CMK (cell line): ENCODE measurements around a stretch of chr1.

DNA sequence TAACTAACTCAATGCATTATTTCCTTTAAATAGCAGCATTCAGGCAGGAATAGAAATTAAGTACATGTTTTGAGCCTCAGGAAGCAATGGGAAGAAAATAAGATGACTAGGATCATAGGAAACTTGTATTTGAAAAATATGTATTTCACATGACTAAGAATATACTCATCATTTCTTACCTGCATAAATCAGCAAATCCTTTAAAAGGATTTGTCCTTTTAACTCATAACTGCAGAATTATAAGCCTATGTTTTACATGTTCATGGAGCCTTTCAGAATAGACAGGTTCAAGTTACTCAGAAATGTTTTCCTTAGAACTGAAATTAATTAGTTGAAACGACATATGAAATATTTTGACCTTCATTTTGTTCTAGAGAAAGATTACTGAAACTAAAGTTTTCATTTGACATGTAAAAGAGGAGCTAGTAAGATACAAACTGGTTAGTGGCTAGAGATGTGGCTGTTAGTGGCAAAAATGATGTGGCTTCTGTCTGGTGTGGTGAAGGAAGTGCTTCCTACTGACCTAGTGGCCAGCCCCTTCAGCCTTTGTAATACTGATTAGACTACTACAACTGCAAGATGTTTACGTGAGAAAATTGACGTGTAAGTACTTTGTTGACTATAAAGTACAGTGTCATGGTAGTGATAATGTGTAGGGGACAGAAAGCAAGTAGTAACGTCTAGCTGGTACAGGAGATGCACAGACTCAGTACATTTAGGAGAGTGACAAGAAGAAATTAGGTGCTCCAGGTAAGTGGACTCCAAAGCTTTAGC lies 54.8 kb downstream of the PACC1 start:
- RRBS: no CpG with 5 or more reads among the region's 4 CpGs

- RRBS: no CpG with 5 or more reads among the region's 7 CpGs
Measured at GRCh38 chr1:212605917-212606457, 2.6 kb upstream of the ATF3 start.

DNA sequence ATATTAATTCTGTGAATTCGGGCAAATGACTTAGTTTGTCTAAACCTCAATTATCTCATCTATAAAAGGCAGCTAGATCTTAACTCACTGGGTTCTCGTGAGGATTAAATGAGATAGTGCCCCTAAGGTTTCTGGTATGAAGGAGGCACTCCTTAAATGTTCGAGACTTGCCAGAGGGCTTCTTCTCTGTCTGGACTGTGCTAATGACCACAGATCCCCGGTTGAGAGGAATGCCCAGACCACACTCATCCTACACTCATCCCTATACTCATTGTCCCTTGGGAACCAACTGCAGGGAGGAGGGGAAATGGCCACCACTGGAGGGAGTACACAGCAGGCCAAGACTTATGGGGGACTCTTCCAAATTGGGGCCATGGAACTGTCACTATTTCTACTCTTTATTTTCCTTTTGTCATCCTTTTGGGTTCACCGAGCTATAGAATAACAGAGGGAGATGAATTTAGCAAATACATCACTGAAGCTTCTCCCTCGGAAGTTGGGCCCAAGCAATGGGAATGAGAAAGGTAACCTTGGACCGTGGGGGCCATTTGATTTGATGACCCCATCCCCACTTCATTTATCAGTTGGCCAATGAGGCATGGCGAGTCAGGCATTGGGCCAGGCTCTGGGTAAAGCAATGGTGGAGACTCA lies 5.0 kb downstream of the ATF3 start:
- RRBS: no CpG with 5 or more reads among the region's 8 CpGs

- RRBS: no CpG with 5 or more reads among the region's 9 CpGs
Measured at GRCh38 chr1:212619270-212619845, 4.9 kb upstream of the GARIN4 start.

DNA sequence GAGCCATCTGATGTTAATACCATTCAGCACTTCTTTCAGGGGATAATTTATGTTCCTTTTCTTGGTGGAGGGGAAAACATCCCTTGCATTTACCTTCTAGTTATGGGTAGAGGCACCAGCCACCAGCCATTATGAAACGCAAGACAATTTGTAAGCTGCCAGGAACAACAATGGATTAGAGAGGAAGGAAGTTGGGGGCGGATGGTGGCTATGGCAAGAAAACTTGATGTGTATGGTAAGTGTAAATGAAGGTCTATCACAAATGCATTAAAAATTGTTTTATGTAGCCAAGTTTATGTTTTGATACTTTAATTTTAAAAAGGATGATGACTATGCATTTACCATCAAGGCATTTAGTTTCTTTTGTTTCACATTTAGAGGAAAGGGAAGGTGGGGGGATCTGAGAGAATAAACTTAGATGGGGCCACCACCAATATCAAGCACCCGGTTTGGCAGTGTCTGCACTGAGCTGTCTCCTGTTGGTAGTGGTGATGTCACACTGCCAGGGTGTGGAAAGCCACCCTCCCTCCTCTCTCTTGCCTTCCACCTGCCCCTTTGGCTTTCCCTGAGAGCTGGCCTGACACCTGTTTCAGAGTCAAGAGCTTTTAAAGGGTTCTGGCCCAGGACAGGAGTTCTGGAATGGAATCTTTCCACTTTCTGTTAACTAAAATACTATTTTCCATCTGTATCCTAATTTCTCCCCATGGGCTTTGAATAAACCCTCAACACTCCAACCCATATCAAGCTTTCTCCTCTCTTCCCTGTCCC lies 2.5 kb upstream of the GARIN4 start:
- RRBS: no CpG with 5 or more reads among the region's 3 CpGs

DNA sequence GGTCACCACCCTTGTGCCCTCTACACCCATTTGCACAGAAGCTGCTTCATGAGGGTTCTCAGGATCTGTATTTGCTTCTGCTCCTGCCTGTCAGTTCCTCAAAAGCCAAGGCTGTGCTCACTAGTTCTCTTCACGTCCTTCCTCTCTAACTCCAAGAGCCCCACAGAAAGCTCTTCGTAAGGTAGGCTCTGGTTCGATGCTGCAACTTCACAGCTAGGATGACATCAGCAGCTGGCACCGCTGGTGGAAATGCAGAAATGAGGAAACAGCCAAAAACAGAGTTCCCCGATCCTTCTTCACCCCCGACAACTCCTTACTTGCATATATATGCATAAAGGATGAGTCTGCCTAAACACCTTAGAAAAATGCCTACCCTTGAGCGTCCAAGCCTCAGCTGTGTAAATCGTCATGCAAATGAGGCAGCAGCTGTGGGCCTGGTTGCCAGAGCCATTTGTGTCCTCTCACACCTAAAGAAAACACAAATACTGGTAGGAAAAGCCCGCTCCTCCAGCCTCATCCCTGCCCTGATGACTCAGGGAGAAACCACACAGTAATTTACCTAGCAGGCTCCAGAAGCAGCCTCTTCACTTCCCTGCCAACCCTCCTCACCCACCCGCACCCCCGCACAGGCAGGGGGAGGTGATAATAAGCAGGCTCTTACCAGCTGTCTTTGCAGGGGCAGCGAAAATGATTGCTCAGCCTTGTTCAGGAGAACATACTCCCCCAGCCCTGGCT lies 28.2 kb downstream of the BATF3 start:
- RRBS: no CpG with 5 or more reads among the region's 12 CpGs

DNA sequence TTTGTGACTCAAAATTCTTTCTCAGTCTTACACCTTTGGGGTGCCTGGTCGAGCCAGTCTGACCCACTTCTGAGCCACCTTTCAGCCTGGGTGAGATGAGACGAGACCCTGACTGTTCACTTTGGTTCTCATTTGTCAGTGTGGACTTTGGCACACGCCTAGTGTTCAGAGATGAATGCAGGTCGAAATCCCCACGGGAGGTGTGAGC lies 8.0 kb downstream of the BATF3 start:
- RRBS: no CpG with 5 or more reads among the region's 5 CpGs

DNA sequence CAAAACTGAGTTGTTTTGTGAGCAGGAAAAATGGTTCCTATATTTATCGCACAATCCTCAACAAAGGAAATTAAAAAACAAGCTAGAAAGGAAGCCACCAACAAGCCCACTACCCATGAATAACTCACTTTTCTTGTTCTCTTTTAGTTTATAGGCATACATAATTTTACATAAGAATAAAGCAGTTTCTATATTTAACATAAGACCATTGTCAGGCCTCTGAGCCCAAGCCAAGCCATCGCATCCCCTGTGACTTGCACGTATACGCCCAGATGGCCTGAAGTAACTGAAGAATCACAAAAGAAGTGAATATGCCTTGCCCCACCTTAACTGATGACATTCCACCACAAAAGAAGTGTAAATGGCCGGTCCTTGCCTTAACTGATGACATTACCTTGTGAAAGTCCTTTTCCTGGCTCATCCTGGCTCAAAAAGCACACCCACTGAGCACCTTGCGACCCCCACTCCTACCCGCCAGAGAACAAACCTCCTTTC lies 40.5 kb upstream of the VASH2 start:
- RRBS: no CpG with 5 or more reads among the region's 7 CpGs

- RRBS: no CpG with 5 or more reads among the region's 9 CpGs
Measured at GRCh38 chr1:213045307-213045817, 5.7 kb upstream of the RPS6KC1 start.

DNA sequence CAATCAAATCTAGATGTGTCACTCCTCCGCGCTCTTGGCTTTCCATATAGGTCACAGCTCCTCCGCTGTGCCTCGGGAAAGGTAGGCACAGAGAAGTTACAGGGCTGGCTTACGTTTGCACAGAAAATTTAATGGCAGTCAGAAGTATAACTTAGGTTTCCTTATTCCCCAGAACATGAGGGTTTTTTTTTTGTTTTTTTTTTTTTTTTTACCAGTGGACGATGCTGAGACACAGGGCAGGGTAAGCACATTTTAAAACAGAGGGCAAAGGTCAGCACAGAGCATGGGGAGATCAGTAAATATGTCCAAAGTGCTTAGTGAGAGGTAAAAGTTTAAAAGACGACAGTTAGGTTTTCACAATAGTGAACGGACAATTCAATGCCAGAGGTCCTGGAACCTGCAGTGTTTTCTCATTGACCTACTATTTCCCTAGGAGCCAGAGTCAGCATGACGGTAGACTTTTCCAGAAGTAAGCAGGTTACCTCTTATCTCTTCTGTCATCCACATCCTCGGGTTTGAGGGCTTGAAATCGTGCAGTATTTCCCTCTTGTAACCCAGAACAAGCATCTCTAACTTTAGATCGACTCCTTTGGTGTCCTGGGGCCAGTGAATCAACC lies 258.9 kb upstream of the PROX1 start:
- RRBS: no CpG with 5 or more reads among the region's 12 CpGs

- RRBS: no CpG with 5 or more reads among the region's 8 CpGs
Measured at GRCh38 chr1:213984268-213984911, 3.4 kb upstream of the PROX1 start.

DNA sequence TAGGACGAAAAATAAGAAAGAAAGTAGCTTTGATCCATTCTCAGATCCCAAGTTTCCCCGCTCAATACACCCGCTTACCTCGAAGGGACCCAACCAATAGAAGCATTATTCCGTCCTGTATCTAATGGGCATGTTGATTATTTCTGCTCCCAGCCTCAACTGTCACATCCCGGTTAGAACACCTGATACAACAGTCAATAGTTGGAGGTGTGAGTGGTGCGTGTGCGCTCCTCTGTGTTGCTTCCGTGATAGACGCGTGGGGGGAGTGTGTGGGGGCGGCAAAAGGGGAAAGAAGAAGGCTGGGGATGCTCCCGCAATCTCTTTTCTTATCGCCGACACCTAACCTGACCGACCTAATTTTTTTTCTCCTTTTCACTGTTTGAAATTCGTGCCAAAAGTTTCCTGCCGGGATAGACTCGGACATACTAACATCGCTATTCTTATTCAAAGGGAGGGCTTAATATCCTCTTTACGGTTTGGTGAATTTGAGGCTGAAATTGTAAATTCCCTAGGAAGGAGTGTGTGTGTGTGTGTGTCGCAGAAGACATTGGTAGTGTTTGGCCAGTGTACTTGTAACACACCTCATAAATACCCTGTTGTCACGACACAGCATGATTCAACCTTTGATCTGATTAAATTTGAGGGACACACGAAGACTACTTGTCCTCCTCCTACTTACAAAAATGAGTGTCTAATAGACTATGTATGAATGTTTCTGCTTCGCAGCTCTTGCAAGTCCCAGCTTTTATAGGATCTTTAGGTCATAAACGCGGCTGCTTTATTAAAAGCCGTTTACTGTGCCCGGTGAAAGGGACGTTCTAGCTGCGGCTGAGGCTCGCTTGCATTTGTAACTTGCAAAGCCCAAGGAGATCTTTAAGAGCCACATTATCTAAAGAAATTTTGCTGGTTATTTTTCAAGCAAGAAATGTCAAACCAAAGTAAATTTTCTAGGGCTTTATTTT lies 1.5 kb upstream of the PROX1 start:
- RRBS: no CpG with 5 or more reads among the region's 32 CpGs

DNA sequence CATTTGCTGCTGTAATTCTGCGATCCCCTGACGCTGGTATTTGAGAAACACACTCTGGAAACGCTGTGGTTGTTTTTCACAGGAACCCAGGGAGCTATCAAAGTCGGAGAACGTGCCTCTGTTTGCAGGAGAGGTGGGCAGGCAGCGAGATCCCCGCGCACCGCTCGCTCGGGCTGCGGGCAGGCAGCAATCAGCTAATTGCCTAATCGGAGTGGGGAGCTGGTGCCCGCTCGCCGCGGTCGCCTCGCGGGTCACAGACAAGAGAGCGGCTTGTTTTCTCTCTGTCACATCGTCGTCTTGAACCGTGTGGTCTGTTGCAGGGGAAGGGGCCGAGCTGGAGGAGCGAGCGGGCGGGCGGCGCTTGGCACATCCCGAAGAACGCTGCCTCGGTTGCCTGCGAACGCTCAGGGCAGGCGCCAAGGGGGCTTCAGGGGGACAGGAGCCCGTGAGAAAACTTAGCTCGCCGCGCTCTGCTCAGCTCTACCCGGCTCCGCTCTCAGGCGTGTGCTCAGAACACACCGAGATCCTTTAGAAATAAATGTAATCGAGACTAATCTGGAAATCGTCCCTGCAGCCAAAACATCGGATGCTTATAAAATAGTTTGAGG lies 93.7 kb upstream of the SMYD2 start:
- RRBS: no CpG with 5 or more reads among the region's 47 CpGs

- RRBS: no CpG with 5 or more reads among the region's 27 CpGs
Measured at GRCh38 chr1:214224486-214225565, 56.1 kb upstream of the SMYD2 start.

GRCh38 chr1:214384292-214384800 lies 103.4 kb downstream of the SMYD2 start:
- RRBS: 67% methylated on average over 2 of the region's 16 CpGs

- RRBS: no CpG with 5 or more reads among the region's 5 CpGs
Measured at GRCh38 chr1:214505162-214505474, 46.3 kb downstream of the PTPN14 start.

DNA sequence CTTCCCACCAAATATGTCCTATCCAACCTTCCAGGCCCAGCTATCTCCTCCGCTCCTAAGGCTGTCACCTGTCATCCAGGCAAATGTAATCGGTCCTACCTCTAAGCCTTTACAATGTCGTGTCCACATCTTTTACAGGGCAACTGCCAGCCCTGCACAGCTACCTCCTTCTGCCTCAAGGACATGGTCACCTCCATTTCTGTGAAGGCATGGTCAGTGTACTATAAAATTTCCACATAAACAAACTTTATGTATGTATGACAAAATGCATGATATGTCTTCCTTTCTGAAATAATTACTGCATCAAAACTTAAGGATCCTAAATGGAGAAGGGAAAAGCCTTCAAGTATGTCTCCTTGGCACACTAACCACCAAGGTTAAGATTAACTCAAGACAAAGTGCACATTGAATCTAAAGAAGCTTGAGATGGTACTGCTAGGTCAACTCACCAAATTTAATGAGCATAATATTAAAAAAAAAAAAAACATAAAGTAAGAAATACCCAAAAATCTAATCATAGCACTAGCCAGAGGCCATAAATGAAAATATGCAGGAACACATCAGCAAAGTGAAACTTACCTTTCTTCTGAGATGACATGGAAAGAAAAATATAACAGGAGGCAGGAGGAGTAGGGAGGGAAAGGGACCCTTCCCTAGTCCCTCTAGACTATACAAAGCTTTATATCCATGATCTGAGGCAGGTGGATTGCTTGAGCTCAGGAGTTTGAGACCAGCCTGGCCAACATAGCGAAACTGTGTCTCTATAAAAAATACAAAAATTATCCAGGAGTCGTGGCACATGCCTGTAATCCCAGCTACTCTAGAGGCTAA lies 34.2 kb downstream of the PTPN14 start:
- RRBS: no CpG with 5 or more reads among the region's 5 CpGs

DNA sequence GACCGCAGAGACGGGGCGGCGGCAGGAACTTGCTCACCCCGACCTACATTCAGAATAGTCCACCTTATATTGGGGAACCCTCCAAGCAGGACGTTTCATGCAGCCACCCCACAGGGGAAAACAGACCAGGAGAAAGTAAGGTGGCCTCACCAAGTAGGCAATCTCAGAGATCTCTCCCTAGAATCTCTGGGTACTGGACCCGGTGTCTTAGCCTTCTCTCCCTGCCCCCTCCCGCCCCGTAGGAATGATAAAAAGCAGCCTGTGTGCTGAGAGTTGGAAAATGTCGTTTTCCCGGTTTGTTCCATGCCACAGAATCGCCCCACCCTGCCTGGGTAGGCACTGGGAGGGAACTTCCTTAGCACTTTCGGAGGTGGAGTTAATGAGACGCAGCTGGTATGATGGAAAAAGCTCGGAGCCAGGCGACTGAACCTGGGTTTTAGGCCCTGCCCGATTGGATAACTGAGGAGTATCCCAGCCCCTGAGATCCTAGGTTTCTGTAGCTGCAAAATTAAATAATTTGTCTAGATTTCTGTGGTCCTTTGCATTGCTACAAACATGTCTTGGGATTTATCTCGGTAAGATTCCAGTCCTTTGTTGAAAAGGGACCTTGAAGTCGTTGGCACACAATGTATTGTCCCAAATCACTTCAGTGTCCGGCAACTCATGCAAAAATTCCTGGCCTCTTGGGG lies 907 bp upstream of the PTPN14 start:
- RRBS: 50% methylated on average over 2 of the region's 20 CpGs

GRCh38 chr1:214646748-214647845 lies 44.1 kb downstream of the CENPF start:
- RRBS: no CpG with 5 or more reads among the region's 3 CpGs